ENCODE measurements around a stretch of chr5.

- PRO-cap, result no peak
- RAMPAGE, long total RNA, result no peak
Measured at GRCh38 chr5:69495233-69495573, 2.6 kb downstream of the OCLN start.

DNA sequence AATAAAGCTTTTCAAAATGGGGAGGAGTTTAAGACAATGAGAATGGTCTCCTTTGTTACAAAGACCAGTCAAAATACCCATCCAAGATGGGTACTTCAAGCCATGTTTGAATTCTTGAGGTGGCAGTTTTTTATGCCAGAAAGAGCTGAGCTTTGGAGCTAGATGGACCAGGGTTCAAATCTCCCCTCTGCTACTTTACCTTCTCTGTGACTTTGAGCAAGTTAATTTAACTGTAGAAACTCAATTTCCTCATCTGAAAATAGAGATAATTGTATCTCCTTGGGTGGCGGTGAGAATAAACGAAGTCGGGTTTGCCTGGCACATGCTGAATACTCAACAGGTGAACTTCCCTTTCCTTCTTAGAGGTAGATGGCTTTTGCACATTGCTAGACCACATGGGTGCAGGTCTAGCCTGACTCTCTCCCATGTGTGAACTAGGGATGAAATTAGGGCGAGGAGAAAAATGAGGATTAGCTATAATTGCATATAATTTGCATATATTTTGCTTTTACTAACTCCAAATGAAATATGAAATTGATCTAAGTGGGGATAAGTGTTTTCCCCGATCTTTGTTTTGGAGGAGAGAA is 31.4 kb upstream of the GTF2H2C start:
- PRO-cap, result no peak
- RAMPAGE, long total RNA, result no peak

DNA sequence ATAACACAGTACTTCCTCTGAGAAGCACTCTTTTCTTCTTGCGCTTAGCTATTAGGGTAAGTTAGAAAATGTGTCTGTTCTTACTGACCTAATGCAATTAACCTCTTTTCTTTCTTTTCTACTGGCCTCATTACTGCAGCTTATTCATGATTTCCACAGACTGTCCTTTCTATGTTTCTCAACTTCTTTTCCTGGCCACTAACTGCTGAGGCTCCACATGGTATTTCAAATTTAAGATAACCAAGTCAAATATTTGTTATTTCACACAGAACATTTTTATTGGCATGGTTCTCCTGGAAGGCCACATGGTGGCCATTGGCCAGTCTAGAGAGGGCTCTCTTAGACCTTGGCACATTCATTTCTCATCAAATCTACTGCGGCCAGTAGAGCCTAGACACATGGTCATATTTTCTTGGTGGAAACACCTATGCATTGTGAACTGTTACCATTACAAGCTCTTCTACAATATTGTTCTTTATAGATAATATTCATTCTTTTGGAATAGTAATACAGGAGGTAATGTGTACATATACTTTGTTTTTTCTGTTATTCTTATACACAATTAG is 13.9 kb upstream of the BDP1 start:
- PRO-cap, result no peak
- RAMPAGE, long total RNA, result no peak

DNA sequence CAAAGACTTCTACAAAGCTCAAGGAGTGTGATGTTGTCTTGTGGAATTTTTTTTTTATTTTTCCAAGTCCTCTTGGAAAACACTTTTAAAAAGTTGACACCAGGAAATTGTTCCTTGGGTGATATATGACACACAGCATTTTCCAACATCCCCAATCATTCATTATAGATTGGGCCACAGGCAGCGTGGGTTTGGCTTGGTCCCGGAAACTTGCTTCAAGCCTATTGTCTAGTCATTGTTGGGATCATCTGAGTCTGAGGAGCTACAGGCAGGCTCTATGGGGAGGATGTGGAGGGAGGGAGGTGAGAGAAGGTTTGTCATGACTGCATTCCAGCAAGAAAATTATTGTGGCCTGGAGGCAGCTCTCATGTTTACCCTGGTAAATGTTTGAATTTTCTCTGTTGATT is 30.5 kb downstream of the CARTPT start:
- PRO-cap, result no peak
- RAMPAGE, long total RNA, result no peak

DNA sequence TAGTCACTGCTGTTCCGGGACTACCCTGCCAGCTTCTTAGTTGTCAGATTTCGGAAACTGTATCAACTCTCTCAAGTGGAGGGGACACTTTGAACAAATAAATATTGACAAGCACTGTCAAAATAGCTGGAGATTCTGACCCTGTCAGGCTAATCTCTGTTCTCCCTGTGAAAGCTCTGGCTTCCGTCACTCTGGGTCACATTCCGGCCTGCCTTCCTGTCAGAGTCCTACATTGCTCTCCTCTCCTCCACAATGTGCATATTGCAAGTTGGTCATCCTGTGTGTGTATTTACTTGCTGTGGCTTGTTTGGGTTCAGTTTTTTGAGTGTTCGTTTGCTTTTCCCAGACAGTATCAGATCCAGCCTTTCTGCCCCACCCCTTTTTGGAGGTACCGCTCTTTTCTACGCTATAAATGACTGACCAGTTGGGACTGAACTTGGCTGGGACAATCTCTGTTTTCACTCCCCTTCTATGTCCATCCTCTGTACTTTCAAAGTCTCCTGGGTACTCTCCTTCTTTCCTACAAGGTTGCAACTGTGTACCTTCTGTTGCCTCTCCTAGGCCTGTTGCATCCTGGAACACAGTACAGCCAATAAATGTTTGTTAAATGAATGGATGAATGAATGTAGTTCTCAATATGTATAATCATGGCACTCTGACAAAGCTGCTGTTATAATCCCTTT is 134.1 kb upstream of the MAP1B start:
- PRO-cap, result no peak
- RAMPAGE, long total RNA, result no peak

- PRO-cap, result no peak
- RAMPAGE, long total RNA, result no peak
Measured at GRCh38 chr5:72141423-72141776, 34.1 kb downstream of the MAP1B start.

GRCh38 chr5:72166370-72167214 is 59.3 kb downstream of the MAP1B start:
- PRO-cap, result unidirectional peak, minus-strand start at chr5:72166772; unidirectional peak, minus-strand start at chr5:72166893
- RAMPAGE, long total RNA, result no peak

DNA sequence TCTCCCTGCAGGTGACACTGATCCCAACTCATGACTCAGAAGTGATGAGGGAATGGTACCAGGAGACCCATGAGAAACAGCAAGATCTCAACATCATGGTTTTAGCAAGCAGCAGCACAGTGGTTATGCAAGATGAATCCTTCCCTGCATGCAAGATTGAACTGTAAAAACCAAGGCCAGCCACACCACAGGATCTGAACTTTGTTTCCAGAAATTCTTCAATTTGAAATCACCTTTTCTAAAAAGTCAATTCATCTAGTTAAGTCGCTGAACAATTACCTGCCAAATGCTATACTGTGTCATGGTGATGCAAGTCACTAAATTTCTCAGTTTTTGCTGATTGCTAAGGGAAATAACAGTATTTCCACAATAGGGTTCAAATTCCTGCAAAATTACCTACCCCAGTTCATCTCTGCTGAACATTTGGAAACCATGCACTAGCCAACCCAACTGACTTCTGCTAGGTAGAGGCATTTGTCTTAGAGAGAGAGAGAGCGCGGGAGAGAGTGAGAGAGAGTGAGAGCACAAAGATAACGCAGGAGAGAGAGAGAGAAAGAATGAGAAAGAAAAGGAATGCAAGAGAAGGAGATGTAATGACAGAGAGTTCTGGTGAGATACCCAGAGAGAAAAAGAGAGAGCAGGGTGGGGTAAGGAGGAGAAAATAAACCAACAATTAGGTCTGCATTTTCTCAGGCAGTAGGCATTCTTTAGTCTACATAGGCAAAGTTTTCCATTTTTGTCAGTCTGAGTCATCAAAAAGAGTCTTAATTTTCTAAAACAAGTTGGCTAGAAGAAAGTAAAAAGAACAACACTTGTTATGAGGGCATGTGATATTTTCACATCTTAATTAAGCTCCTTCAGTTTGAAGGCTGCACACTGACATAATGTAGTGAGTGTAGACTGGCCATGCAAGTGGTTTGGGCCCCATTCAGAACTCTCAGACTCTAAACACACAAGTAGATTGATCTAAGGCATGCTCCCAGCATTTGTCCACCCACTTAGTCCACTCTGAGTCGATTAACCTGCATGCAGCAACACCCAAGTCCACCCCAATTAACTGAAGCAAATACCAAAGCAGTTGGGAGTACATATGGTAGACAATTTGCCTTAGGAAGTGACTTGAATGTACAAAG is 98.2 kb downstream of the MAP1B start:
- PRO-cap, result no peak
- RAMPAGE, long total RNA, result no peak

- PRO-cap, result no peak
- RAMPAGE, long total RNA, result no peak
Measured at GRCh38 chr5:72377928-72378165, 57.7 kb downstream of the PTCD2 start.

GRCh38 chr5:72504066-72504627 is 3.1 kb downstream of the ZNF366 start:
- PRO-cap, result no peak
- RAMPAGE, long total RNA, result no peak

- PRO-cap, result no peak
- RAMPAGE, long total RNA, result no peak
Measured at GRCh38 chr5:72517784-72518450, 10.7 kb upstream of the ZNF366 start.

- PRO-cap, result bidirectional peak, plus-strand start at chr5:72556631, minus-strand start at chr5:72556948; unidirectional peak, minus-strand start at chr5:72557294
- RAMPAGE, long total RNA, result no peak
Measured at GRCh38 chr5:72556200-72557440, 49.4 kb upstream of the ZNF366 start.

- PRO-cap, result no peak
- RAMPAGE, long total RNA, result no peak
Measured at GRCh38 chr5:72604525-72604979, 97.3 kb upstream of the ZNF366 start.

DNA sequence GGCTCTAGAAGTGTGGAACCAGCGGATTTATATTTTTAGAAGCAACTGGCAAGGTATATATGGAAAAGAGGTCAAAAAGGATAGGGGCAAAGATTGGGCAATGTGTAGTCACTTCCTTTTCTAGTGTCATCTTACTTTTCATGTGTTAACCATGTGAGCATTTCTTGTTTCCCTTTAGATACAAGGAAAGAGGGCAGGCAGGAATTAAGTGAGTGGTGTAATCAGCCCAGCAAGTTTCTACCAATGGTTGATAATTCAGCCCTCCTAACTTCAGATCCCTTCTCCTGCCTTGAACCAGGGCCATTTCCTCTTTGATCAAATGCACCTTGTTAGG is 111.6 kb upstream of the ZNF366 start:
- PRO-cap, result no peak
- RAMPAGE, long total RNA, result no peak

DNA sequence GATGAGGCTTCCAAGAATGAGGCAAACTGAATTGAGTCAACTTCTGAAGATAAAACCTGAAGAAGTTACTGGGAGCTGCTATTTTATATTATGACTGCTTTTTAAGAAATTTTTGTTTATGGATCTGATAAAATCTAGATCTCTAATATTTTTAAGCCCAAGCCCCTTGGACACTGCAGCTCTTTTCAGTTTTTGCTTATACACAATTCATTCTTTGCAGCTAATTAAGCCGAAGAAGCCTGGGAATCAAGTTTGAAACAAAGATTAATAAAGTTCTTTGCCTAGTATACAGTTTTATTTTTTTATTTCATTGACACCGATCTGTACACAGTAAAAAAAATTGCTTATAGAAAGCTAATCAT is 6.9 kb downstream of the BTF3 start:
- PRO-cap, result no peak
- RAMPAGE, long total RNA, result no peak

DNA sequence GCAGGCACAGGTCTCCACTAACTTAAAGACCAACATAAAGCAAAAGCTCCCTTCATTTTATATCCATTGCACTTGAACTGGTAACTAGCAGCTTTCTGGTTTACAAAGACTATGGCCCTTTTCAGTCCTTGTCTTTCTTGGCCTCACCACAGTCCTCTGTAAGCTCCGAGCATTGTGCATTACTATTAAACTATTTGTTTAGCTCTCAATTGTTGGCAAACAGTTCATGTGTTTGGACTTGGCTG is 37.3 kb downstream of the ARHGEF28 start:
- PRO-cap, result no peak
- RAMPAGE, long total RNA, result no peak

DNA sequence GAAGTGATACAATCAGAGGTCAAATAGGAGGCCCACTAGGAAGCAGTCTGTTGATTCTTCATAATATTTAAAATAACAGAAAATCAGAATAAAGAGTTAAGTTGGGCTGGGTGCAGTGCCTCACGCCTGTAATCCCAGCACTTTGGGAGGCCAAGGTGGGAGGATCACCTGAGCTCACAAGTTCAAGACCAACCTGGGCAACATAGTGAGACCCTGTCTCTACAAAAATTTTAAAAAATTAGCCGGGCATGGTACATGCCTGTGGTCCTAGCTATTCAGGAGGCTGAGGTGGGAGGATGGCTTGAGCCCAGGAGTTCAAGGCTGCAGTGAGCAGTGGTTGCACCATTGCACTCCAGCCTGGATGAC is 177.7 kb downstream of the ARHGEF28 start:
- PRO-cap, result no peak
- RAMPAGE, long total RNA, result no peak

- PRO-cap, result no peak
- RAMPAGE, long total RNA, result no peak
Measured at GRCh38 chr5:73918684-73919010, 292.7 kb downstream of the ARHGEF28 start.

- PRO-cap, result no peak
- RAMPAGE, long total RNA, result no peak
Measured at GRCh38 chr5:74257509-74258169, 382.9 kb downstream of the ENC1 start.

DNA sequence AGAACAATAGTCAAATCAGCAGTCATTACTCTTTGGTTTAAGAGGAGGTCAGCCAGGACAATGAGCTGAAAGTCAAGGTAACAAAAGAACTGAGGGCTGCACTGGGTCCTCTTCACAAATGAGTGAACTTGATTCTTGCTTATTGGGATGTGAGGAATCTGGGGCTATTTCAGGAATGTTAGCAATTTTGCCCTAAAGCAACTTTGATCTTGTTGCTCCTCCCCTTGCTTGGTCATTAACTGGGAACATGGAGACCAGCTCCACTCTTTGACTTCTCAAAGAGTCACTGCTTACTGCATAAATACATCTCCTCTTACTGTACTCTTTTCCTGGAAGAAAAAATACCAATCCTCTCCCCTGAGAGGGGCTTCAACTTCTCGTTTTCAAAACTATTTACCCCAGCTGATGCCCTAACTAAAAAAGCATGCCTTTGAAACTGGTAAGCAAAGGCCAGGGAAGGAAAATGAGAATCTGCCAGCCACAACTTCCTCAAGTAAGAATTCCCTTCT is 368.4 kb downstream of the ENC1 start:
- PRO-cap, result no peak
- RAMPAGE, long total RNA, result no peak